GM12891 (cell line): ENCODE measurements around a stretch of chr1.

- RRBS = no CpG with 5 or more reads among the region's 1 CpG
These were observed 34.3 kb upstream of the COP1 start for GRCh38 chr1:176241377-176241735.

DNA sequence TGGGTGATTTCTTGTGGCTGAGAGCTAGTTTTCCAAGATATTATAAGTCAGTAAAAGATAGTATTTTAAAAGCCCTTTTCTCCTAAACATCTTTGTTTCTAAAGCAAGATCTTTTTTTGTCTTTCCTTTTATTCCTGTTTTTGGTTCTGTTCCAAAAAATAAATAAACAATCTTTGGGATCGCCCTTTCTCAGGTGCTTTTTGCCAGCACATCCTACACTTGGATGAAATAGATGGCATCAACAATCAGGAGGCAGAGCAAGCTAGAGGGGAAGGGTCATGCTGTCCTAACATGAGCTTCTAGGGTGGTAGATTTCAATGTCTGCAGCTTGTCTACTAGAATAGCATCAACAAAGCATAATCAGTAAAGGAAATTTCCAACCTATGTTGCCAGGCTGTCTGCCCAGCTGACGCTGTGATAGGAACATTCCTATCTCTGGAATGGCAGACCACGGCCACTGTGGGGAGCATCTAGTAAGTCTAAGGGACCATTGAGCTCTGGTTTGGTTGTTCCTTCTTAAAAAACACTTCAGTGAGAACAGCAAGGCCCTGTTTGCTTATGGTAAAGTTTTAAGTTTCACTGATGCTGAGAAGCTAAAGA lies 206.7 kb downstream of the PAPPA2 start:
- RRBS = no CpG with 5 or more reads among the region's 3 CpGs

GRCh38 chr1:176692623-176693086 lies 229.7 kb downstream of the PAPPA2 start:
- RRBS = no CpG with 5 or more reads among the region's 1 CpG

- RRBS = no CpG with 5 or more reads among the region's 3 CpGs
These were observed 231.1 kb downstream of the PAPPA2 start for GRCh38 chr1:176694120-176694407.

GRCh38 chr1:177209486-177209798 lies 38.7 kb downstream of the BRINP2 start:
- RRBS = no CpG with 5 or more reads among the region's 3 CpGs

DNA sequence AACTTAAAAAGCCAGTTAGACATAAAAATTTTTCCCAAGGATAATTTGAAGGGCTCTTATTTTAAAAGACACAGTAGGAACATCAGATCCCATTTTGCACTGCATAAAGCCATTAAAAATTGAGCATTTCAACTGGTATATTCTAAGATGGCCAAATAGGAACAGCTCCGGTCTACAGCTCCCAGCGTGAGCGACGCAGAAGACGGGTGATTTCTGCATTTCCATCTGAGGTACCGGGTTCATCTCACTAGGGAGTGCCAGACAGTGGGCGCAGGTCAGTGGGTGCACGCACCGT lies 336.1 kb downstream of the SEC16B start:
- RRBS = no CpG with 5 or more reads among the region's 9 CpGs

GRCh38 chr1:178039597-178040476 lies 54.1 kb upstream of the RASAL2 start:
- RRBS = no CpG with 5 or more reads among the region's 4 CpGs

DNA sequence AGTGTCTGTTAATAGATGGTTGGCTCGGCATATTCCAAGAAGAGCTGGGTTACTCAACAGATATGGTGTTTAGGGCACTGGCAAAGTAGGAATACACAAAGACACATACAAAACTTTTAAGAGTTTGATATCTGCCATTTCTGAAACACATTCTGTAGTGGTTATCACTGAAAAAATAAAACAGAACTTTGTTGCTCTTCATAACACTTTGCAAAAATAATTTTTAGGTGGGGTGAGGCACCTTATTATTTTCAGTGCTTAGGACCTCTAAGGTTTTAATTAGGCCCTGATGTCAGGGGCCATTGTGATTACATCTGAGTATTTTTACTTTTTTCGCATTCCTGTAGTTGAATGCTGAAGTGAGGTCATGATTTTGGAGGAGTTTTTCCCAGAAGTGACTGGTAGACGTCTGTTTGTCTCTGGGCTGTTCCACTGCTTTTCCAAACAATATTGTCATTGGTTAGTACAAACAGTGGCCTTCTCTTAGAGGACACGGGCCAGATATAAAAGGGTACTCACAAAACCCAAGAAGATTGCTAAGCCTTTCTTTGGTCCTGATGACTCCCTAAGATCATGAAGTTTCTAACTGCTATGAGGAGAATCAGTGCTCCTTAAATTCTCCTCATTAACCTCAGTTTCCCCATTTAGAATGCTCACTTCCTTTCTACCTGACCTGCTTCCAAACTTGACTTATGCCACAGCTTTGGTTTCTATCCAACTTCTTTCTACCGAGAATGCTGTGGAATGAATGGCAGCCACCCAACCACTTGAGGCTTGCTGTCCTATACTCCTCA lies 7.6 kb upstream of the RASAL2 start:
- RRBS = no CpG with 5 or more reads among the region's 5 CpGs

DNA sequence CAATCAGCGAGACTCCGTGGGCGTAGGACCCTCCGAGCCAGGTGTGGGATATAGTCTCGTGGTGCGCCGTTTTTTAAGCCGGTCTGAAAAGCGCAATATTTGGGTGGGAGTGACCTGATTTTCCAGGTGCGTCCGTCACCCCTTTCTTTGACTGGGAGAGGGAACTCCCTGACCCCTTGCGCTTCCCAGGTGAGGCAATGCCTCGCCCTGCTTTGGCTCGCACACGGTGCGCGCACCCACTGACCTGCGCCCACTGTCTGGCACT lies 176.4 kb downstream of the CLEC20A start:
- RRBS = no CpG with 5 or more reads among the region's 18 CpGs

GRCh38 chr1:178476448-178477312 lies 20.1 kb downstream of the CLEC20A start:
- RRBS = no CpG with 5 or more reads among the region's 8 CpGs

DNA sequence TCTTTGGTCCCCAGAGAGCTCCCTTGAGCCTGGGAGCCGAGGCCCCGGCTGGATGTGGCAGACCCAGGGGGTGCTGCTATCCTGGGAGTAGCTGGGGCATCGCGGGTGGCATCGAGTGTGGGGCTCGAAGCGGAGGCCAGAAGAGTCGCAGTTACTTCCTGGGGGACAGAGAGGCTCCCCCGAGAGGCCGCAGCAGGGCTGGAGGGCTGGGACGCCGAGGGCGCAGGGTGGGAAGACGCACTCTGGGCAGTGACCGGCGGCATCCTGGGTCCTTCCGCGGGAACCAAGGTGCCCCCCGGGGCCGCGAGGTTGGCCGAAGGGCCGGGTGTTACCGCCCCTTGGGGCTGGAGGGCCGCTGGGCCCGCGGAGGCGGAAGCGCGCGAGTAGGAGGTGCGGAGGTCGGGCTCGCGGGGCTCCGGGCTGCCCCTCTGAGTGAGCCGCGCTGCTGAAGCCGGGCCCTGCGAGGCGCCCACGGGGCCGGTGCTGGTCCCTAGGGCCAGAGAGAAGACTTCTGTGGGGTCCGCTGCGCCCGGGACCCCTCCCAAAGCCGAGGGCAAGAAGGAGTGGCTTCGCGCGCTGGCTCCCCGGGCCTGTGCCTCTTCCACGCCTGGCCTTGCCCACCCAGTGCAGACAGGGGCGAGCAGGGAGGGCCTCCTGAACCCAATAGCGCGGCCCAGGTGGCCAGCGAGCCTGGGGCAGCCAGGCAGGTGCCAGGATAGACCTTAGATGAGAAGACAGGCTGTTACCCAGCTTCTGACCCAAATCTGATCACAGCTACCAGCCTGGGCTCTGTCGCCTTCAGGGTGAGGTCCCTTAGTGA lies 10.0 kb downstream of the CLEC20A start:
- RRBS = 58% methylated on average over 13 of the region's 57 CpGs

- RRBS = no CpG with 5 or more reads among the region's 2 CpGs
These were observed 80.4 kb downstream of the TEX35 start for GRCh38 chr1:178593326-178593674.

DNA sequence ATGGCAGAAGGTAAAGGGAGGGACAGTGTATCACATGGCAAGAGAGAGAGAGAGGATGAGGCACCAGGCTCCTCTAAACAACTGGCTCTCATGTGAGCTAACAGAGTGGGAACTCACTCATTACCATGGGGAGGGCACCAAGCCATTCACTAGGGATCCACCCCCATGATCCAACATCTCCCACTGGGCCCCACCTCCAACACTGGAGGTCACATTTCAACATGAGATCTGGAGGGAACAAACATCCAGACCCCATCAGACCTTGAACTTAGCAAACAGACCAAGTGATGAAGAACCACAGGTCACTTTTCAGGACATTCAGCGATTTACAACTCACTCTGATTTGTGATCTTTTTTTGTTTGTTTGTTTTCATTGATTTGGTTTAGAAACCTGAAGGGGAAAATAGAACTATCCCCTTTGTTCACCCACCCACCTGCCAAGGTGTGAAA lies 104.2 kb upstream of the RALGPS2 start:
- RRBS = no CpG with 5 or more reads among the region's 1 CpG

DNA sequence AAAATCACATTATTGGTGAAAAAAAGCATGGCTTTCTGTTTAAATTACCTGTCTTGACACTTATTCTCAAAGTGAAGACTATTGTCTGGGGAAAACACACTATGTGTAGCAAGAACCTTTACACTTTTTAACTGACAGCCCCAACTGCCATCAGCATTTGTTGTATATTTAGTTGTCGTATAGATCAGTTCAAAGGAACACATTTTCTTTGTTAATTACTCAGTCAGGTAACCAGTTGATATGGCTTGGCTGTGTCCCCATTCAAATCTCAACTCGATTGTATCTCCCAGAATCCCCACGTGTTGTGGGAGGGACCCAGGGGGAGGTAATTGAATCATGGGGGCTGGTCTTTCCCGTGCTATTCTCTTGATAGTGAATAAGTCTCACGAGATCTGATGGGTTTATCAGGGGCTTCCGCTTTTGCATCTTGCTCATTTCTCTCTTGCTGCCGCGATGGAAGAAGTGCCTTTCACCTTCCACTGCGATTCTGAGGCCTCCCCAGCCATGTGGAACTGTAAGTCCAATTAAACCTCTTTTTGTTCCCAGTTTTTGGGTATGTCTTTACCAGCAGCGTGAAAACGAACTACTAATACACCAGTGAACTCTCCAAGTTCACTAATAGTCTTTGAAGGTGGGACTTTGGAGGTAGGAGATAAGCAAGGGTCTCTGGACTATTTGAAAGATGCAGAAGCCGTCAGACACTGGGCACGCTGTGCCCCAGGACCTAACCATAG lies 58.2 kb upstream of the RALGPS2 start:
- RRBS = no CpG with 5 or more reads among the region's 13 CpGs

DNA sequence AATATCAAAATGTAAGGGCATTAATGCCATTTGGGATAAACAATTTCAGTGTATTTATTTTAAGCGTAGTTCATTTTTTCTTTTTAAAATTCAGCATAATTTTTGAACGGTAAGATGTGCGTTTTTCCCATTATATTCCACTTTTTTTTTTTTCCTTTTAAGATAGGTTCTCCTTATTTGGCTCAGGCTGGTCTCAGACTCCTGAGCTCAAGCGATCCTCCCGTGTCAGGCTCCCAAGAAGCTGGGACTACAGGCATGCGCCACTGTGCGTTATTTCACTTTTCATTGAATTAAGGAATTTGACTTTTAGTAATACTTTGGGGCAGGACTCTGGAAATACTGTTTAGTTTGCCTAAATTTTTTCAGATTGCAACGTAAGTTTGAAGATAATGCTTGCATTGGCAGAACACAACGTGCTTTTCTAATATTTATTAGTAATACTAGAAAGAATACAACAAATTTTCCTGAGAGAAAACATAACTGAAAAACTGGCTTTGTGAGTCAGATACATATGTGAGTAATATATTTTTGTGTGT lies 2.1 kb downstream of the RALGPS2 start:
- RRBS = no CpG with 5 or more reads among the region's 9 CpGs

- RRBS = no CpG with 5 or more reads among the region's 5 CpGs
These were observed 72.7 kb upstream of the FAM20B start for GRCh38 chr1:178952993-178953493.

DNA sequence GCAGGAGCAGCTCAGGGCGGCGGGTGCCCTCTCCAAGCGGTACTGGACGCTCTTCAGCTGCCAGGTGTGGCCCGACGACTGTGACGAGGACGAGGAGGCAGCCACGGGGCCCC lies 258 bp downstream of the TOR3A start:
- RRBS = no CpG with 5 or more reads among the region's 9 CpGs

DNA sequence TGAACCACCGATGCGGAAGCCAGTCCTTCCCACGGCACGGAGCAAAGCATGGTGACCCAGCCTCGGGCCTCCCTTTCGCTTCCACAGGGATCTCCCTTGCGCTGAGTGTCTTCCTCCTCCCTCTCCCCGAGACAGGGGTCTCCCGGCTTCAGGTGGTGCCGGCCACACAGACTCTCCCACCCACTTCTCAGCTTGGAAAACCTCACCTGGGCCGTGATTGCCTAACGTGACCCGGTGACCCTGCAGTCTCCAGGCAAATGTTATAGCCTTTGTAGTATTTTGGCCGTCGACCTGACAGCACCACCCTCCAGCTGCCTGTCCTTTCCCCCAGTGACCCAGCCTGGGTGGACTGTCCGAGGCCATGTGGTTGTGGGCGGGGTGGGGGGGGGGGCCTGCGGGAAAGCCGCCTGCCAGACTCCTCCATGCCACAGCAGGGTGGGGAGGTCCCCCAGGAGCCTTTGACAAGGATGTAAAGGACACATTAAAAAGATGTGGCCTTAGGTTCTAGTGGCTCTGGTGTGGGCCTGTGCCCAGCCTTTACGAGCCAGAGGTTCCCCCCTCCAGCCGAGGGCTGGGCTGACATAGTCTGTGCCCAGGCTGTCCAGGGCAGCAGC lies 8.0 kb downstream of the TOR3A start:
- RRBS = 97% methylated on average over 4 of the region's 21 CpGs

GRCh38 chr1:179107446-179108303 lies 25.8 kb downstream of the TOR3A start:
- RRBS = no CpG with 5 or more reads among the region's 9 CpGs